Measurements from ENCODE around the genes ANKFY1 and ZMYND15.

DNA sequence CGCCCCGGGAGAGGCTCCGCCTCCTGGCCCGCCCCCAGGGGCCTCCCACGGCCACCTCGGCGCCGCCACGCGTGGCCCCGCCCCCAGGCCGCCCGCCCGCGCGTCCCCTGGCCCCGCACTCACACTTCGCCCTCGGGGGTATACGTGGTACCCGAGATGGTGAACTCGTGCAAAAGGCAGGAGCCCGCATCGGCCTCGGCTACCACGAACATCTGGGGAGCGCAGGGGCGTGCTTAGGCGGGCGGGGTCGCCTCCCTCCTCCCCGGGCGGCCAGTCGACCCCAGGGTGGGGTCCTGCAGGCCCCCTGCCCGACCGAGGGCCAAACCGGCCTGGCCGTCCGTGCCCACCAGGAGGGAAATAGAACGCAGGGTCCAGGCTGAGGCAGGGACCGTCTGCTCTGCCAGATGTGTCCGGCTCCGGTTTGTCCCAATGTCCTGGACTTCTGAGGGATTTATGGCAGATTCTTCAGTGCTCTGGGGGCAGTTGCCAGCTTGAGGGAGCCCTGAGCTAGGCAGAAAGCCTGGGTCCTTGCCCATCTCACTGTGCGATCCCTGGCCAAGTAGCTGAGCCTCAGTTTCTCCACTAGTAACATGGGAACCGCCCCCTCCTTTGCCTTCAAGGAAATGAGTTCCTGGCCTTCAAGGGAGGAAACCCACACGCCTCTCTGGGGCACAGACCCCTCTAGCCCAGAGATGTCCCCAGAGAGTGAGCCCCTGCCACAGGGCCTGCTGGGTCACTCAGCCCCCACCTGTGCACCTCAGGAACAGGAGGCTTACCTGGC, 19.1 kb downstream of the ATP2A3 start:
- RRBS, result 7% methylated on average over 10 of the region's 46 CpGs

GRCh38 chr17:3951343-3951862, 12.8 kb downstream of the ATP2A3 start:
- RRBS, result no CpG with 5 or more reads among the region's 22 CpGs

- RRBS, result 71% methylated on average over 8 of the region's 27 CpGs
Observed at GRCh38 chr17:4003414-4004155, 39.3 kb upstream of the ATP2A3 start.

- RRBS, result no CpG with 5 or more reads among the region's 6 CpGs
Observed at GRCh38 chr17:4005333-4005727, 41.1 kb upstream of the ATP2A3 start.

DNA sequence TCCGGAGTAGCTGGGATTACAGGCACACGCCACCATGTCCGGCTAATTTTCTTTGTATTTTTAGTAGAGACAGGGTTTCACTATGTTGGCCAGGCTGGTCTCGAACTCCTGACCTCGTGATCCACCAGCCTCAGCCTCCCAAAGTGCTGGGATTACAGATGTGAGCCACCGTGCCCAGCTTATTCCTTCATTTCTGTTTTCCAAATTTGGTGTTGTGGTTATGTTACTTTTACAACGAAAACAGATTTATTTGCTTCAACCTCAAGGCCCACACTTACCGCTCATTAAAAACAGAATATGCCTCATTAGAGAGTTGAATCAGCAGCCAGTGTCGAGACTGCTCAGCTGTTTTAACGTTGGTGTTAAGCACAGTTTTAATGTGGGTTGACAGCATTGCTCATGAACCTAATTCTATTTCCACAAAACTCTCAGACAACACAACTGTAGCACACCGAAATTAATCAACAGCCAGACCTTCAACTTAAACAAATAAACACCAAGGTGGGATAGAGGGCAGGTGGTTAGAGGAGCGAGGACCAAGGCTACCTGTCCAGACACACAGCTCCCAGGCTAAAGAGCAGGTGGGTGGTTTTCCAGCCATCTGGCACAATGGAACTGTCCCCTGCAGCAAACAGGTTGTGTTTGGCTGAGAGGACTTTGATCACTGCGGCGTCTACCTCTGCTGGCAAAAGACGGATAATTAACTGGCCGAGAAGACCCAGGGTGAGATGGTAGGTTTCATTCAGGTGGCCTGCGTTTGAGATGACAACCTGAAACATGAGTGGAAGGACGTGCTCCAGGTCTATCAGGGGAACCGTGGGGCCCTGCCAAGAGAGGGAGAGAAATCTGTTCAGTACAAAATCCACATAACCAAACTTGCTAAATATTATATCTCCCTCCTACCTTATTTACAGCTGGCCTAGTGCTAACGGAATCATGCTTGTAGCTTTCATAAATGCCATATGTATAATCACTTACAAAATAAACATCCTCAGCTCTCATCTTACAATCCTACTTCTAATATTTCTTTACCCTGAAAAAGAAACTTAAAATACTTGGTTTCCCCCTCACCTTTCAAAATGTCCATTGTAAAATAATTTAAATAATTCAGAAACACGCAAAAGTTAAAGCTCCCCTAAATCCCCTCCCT, 69.6 kb upstream of the ATP2A3 start:
- RRBS, result no CpG with 5 or more reads among the region's 21 CpGs

DNA sequence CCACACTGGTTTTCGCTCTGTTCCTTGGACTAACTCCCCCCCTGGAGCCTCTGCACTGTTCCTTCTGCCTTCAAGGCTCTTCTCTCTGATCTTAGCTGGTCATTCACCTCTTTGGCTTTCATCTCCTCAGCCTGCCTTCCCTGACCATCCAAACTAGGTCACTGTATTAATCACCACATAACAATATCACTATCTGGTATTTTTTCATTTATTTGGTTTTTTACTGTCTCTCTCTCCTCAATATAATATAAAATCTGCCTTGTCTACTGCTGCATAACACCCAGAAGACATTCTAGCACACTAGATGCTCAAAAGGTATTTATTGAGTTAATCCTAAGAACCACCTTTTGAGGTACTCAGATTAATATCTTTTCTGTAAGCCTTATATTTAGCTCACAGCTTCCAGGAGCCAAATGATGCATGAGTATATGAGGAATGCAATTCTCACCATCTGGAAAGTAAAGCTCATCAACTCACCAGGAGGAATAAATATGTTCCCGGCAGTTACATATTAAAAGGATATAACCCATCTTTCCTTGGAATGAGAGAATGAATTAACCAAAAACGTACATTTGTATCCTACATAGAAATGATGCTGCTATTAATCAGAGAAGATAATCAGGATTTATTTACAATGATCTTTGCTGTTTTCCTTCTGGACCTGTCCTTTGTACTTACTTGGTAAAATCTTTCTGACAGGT, 80.6 kb downstream of the ZZEF1 start:
- RRBS, result no CpG with 5 or more reads among the region's 3 CpGs

DNA sequence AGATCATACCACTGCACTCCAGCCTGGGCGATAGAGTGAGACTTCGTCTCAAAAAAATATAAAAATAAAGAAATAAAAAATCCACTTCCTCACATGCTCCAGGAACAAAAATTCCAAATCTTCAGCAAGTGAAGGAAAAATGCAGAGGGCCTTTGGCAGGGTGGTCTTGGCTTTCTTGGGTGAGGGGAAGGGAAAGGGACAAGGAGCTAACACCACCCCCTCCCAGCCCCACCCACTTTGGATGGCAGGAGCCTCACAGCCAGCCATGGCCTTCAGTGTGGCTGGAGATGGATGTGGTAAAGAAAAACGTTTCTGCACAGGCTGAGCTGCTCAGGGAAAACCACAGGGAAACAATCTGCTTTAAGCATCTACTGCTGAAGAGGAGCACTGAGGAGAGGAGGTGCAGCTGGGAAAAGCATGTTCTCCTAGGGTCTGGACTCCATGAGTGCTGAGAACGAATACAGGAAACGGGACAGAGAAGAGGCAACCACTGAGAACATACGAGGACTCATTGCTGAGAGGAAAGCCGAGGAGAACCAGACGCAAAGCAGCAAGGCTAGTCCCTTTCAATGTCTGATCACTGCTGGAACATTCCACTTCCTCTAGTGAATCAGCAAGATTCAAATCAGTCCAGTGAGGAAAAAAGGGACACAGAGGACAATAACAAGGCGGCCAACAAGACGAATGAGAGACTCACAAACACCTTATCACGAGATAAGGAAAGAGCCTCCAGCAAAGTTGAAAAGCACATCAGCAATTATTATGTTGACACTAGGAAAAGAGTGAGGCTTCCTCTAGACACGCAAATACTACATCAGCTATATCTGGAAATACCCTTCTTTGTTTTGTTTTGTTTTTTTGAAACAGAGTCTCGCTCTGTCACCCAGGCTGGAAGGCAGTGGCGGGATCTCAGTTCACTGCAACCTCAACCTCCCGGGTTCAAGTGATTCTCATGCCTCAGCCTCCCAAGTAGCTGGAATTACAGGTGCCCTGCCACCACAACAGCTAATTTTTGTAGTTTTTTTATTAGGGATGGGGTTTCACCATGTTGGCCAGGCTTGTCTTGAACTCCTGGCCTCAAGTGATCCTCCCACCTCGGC, 41.7 kb downstream of the ZZEF1 start:
- RRBS, result no CpG with 5 or more reads among the region's 16 CpGs

GRCh38 chr17:4105533-4106006, 37.3 kb downstream of the ZZEF1 start:
- RRBS, result no CpG with 5 or more reads among the region's 7 CpGs

DNA sequence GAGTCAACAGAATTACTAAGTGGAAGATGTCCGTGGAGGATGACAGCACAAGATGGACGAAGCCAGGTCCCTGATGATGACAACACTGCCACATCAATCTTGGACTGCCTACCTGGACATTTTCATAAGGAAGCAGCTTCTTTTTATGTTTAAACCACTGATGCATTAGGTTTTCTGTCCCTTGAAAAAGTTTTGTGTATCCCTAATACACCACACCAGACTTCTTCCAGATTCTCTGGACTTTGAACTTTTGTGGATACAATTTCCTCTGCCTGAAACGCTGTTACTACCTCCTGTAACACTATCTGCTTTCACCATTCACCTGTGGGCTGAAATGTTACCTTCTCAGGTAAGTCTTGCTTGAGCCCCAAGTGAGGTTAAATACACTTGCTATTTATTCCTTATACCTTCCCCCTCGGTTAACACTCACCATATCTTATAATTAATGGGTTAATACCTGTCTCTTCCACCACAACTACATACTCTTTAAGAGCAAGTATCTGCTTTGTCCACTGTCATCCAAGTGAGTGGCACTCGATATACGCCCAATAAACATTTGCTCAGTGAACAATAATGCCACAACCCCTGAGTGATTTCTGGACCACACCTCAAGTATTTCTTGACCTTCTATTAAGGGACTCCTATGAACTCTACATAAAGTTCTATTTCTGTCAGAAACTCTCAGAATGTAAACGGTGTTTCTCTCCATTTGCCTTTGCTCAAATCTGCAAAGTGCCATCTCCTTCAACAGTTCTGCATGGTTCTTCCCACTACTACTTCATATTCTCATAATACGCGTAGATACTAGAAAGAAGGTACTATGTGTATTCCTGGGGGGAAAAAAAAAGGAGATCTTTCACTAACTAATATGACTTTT, 2.6 kb downstream of the ZZEF1 start:
- RRBS, result no CpG with 5 or more reads among the region's 9 CpGs

- RRBS, result no CpG with 5 or more reads among the region's 10 CpGs
Observed at GRCh38 chr17:4215271-4215695, 48.5 kb downstream of the ANKFY1 start.

GRCh38 chr17:4263151-4264407, at the start of gene ANKFY1:
Gene ANKFY1 (minus strand): TSS chr17:4263979.
- RRBS, result 1% methylated on average over 31 of the region's 91 CpGs

GRCh38 chr17:4293568-4294183, 29.9 kb upstream of the ANKFY1 start:
- RRBS, result no CpG with 5 or more reads among the region's 4 CpGs

DNA sequence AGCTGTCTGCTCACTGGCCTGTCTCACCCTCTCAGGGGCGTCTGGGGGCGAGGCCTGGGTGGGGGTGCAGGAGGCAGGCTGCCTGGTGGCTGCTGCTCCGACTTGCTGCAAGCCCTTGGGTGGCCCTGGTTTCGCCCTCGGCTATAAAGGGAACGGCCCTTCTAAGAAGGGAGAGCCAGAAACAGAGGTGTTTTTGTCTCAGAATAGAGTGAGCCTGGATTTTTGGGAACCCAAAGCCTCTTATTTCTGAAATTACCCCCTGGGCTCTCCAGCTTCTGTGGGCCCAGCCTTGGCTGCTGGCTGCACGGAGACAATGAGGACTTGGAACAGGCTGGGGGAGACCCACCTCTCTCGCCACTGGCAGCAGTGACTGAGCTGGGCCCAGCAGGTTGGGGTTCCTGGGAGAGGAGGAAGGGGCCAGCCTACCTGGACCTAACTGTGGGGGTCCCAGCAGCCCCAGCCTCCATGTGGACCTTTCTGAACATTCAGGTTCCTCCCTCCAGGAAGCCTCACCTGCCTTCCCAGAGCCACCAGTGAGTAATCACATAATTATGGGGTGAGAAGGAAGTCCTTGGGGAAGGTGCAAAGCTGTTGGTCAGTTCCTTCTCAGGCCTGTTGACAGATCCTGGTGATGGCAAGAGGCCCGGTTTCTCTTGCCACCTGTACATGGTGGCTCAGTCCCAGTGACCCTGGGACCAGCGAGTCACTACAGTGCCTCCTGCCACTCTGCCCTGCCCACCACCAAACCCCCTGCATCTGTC, 15.4 kb upstream of the SPNS2 start:
- RRBS, result no CpG with 5 or more reads among the region's 10 CpGs

- RRBS, result no CpG with 5 or more reads among the region's 9 CpGs
Observed at GRCh38 chr17:4511565-4512172, 13.0 kb downstream of the SPNS2 start.

DNA sequence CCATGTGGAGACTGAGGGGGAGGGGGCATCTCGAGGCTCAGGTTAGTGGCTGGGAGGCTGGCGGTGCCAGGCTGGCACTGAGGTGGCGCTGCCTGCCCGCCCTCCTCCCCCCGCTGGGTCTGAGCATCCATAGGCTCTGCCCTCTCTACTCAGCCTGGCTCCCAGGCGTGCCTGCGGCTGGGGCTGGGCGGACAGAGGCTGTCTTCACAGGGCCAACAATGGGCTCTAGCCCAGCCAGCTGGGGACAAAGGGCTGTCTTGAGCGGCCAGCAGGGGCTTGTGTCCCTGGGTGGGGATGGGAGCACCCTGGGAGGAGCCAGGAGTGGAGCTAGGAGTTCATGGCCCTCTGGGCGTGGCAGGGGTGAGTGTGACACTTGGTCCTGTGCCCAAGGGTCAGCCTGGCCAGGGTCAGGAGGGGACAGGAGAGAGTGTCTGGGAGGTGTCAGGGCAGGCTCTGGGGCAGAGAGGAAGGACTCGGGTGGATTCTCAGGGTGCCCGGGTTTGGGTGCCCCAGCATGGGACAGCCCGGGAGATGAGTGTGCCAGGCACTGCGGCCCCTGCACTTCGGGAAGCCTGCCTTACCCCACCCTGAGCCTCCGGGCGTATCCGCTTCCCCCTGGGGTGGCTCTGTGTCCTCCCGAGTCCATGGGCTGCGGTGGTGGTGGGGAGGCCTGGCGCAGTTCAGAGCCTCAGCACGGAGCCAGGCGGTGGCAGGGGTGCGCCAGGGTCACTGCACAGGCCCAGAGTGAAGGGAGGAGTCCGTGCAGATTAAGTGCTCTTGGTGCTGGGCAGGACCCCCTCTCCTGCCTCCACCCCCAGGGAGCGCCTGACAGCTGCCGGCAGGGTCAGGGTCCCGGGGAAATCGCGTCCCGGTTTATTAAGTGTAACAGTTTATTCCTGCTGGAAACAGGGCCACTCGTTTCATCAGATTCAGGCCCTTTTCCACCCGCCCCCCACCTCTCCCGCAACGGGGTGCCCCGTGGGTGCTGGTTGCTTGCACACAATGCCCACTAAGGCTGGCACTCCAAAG, 20.8 kb downstream of the MYBBP1A start:
- RRBS, result 64% methylated on average over 4 of the region's 36 CpGs

- RRBS, result no CpG with 5 or more reads among the region's 20 CpGs
Observed at GRCh38 chr17:4576599-4577320, 7.6 kb upstream of the SMTNL2 start.

DNA sequence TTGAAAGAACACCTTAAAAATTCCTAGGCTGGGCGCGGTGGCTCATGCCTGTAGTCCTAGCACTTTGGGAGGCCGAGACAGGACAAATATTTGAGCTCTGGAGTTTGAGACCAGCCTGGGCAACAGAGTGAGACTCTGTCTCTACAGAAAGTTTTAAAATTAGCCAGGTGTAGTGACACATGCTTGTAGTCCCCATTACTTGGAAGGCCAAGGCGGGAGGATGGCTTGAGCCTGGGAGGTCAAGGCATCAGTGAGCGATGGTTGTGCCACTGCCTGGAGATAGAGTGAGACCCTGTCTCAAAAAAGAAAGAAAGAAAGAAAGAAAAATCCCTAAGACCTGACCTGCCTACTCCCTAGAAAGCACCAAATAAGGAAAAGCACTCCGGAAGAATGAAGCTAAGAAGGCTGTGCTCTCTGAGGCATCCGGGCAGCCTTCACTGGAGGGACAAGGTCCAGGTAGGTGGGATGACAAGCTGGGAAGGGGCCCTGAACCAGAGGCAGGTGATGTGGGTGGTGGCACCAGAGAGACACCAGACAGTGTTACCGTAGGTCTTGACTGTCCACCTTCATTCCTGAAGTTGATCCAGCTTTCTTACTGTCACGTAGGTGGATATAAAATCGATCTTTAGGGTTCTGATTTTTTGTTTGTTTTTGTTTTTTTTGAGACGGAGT, 26.2 kb downstream of the SMTNL2 start:
- RRBS, result no CpG with 5 or more reads among the region's 11 CpGs

DNA sequence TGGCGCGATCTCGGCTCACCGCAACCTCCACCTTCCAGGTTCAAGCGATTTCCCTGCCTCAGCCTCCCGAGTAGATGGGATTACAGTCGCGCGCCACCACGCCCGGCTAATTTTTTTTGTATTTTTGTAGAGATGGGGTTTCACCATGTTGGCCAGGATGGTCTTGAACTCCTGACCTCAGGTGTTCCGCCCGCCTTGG, 482 bp upstream of the PELP1 start:
- RRBS, result no CpG with 5 or more reads among the region's 13 CpGs

DNA sequence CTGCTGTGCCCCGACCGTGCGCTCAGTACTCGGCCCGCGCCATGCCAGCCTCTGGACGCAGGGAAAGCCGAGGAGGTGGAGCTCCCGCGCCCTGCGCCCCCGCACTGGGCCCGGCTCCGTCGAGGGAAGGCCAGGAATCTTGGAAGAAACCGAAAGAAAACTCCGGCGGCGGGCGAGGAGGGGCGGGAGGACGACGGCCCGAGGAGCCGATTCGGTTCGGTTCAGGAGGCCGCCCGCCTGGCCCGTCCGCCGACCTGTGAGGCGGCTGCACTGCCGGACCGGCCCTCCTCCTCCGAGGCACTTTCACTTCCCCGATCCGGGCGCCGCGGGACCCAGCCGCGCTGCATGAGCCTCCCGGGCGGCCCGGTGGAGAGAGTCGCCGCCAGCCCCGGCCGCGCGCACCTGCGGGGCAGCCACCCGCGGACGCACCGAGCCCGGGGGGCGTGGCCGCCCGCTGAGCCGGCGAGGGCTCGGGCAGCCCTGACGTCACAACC, at the start of gene ZMYND15:
ZMYND15 (plus strand) TSS at position 335 of the 494 bp plus-strand sequence.
- RRBS, result 1% methylated on average over 21 of the region's 65 CpGs

DNA sequence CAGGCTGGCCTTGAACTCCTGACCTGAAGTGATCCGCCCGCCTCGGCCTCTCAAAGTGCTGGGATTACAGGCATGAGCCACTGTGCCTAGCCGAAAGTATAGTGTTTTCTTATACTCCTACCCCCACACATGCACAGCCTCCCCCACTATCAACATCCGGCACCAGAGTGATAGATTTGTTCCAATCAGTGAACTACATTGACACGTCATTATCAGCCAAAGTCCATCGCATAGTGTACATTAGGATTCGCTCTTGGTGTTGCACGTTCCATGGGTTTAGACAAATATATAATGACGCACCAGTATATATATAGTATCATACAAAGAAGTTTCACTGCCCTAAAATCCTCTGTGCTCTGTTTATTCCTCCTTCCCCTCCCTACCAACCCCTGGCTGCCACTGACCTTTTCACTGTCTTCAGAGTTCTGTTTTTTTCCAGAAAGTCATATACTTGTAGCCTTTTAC, 11.9 kb upstream of the TM4SF5 start:
- RRBS, result no CpG with 5 or more reads among the region's 10 CpGs